Osteoblast (primary cell): ENCODE data around the gene NFS1.

DNA sequence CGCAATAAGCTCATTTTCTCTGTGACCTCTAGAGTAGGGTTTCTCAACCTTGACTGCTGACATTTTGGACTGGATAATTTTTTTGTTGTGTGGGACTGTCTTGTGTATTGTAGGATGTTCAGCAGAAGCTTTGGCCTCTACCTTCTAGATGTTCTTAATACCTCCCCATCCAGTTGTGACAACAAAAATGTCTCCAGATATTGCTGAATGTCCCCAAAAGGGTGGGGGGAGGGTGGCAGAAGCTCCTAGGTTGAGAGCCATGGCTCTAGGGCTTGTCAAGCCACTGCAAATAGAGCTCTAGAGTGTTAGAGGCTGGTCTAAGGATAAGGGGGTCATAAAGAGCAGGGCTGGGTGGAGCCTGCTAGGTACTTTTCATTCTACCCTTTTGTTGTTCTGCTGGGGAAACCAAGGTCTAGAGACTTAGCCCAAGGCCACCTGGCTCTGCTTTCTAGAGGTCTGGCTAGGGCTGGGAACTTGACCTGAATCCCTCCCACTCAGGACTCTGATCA is 13.5 kb downstream of the CHMP4B start:
- CAGE, long polyA plus RNA = no peak
- RRBS = no CpG with 5 or more reads among the region's 1 CpG

DNA sequence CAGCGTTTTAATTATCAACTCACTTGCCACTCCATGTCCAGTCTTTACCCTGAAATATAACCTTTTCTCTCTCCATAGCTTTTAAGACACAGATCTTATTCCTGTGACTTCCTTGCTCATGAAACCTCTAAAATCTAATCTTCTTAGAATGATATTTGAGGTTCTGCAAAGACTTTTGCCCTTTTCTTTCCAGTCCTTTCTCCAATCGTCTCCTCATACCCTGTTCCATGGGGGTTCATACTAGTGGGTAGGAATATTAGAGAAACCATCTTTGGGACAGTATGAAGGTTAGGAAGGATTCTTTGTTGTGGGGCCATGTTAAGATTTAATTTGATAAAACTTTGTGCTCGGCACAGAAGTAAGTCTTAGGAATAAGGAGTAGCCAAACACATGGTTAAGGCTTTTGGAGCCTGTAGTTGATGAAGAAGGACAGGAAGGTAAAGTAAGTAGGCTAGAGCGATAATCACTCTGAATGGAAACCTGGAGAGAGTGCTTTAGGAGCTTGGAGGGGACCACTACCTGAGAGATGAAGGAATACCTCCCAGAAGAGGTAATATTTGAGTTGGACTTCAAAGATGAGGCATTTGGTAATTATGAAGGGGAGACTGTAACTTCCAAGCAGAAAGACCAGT is 49.8 kb downstream of the RALY start:
- CAGE, long polyA plus RNA = no peak
- RRBS = no CpG with 5 or more reads among the region's 4 CpGs

DNA sequence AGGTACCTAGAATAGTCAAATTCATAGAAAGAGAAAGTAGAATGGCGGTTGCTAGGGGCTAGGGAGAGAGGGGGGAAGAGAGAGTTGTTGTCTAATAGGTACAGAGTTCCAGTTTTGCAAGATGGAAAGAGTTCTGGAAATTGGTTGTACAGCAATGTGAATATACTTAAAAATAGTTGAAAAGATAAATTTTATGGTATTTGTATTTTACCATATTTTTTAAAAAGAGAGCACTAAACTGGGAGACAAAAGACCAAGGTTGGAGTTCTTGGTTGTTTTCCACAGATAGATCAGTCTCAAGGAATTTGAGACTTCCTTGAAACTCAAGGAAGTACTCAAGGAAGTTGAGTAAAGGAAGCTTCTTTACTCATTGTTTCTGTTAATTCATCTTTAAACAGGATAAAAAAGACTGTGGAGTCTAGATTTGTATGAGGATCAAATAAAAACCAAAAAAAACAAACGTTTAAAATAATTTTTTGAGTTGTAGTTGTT is 9.6 kb upstream of the EIF2S2 start:
- CAGE, long polyA plus RNA = no peak
- RRBS = no CpG with 5 or more reads among the region's 2 CpGs

DNA sequence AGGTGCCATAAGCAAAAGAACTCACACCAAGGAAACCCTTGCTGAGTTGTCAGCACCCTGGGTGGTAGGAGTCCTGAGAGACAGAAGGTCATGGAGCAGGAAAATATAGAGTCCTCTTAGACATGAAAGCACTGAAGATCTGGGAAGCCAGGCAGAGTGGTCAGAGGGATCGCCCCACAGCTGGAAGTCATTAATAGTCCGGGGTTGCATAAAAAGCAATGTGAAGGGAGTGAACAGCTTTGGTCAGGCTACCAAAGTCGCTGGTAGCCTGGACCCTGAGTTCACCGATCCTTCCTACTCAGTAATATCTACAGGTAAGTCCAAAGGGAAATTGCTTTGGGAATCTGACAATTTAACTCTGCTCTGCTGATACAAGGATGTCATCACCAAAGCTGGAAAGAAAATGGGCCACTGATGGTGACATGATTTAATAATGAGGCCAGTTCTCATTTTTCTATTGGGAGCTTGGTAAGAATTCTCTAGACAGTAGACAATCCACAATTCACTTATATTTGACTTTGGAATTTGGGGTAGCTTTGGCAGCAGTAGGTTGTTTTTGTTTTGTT is 54.9 kb upstream of the ASIP start:
- CAGE, long polyA plus RNA = no peak
- RRBS = no CpG with 5 or more reads among the region's 4 CpGs

GRCh38 chr20:34282770-34283035 is 20.5 kb downstream of the AHCY start:
- CAGE, long polyA plus RNA = no peak
- RRBS = no CpG with 5 or more reads among the region's 3 CpGs

DNA sequence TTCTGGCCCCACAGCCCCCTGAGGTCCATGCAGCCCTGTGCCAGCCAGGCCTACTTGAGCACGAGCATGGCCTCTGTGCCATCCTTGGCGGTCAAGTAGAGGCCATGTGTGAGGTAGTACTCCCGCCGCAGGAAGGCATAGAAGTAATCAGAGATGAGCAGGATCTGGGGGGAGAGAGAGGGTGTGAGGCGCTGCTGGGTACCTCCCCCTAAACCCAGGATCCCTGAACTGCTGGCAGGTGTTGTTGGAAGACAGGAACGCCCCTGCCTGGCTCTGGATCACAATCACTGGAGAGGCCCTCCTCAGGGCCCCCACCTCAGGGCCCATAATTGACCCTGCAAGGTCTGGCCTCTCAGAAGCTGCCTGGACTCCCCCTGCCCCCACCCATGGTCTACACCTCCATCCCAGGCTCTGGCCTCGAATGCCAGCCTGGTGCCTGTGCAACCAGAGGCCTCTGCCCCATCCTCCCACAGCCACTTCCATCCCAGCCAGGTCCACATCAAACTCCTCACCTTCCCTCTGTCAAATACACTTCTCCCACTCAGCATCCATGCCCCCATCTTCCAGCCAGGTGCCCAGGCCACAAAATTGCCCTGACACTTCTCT is 2.4 kb downstream of the MAP1LC3A start:
- CAGE, long polyA plus RNA = no peak
- RRBS = no CpG with 5 or more reads among the region's 7 CpGs

DNA sequence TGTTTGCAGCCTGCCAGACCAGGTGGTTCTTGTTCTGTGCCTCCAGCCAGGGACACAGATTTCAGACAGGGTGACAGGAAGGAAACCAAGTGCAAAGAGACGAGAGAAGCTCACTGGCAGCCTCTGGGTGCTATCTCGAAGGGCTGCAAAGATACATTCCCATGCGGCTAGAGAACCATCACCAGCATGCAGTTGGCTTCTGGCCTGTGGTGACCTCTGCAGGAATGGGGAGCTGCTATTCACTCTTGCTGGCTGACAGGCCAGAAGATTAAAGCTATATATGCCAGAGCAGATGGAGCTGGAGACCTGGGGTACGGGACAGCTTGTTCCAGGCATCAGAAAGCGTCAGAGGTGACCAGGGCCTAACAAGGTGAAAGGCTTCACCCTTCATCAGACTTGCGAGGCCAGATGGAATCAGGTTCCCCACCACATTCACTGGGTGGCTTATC is 20.0 kb downstream of the MAP1LC3A start:
- CAGE, long polyA plus RNA = no peak
- RRBS = no CpG with 5 or more reads among the region's 6 CpGs

DNA sequence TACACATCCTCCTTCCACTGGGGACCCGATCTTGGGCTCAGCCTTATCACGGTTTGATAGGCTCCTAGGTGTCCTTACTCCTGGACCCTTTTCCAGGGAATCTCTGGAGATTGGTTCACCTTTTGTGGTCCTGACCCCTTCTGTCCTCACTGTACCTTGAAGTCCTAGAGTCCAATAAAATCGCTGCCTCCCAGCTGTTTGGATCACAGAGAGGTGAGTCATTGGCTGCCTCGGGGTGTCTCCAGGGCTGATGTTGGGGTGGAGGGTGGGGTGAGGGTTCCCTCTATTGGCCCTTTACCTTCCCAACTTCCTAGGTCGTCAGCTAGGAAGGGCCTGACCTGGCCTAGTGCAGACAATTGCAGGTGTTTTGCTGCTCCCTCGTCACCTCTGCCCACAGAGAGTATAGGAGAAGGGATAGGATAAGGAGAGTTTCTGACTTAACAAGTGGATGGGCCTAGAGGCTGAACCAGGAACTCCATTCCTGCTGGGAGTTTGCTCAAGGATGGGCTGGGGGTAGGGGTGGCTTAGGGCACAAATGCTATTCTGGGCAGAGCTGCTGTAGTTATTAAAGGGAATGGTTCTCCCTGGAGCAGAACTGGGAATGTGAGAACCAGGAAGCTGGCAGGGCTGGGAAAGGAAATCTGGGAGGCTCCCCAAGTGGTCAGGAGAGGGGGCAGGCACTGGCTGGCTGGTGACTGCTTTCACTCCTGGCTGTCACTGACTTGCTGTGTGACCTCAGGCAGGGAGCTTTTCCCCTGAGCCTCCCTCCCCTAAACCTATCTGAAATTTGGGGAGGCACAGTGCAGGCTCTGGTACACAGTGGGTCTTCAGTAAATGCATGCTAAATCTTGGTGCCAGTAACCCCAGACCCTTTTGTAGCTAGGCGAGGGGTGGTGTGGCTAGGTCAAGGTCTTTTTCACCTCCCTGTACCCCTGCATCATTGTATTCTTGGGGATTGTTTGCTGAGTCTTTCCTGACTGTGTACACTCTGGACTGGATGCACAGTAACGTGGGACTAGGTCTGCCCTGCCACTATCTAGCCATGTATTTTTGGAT is 1.4 kb downstream of the TP53INP2 start:
- CAGE, long polyA plus RNA = no peak
- RRBS = no CpG with 5 or more reads among the region's 8 CpGs

GRCh38 chr20:34713175-34713720 is 9.1 kb downstream of the TP53INP2 start:
- CAGE, long polyA plus RNA = no peak
- RRBS = no CpG with 5 or more reads among the region's 2 CpGs

GRCh38 chr20:34791548-34792104 is 33.8 kb downstream of the NCOA6 start:
- CAGE, long polyA plus RNA = no peak

DNA sequence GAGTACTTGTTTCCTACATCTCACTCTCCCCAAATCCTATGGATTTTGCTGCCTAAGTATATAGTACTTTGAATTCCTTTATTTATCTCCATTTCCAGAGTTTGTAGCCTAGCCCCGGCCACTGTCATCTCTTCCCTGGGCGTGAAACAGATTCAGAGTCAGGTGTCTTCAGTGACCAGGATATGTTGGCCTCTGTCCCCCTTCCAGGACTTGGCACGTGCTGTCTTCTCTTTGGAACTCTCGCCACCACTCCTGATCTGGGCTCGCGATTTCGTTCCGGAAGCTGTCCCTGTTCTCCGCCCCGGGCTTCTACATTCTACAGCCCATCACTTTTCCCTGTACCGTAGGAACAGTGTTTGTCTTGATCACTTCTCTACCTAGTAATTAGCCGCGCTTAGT is 771 bp downstream of the GSS start:
- CAGE, long polyA plus RNA = no peak
- RRBS = no CpG with 5 or more reads among the region's 13 CpGs

GRCh38 chr20:34985658-34986473 is 30.2 kb downstream of the MYH7B start:
- CAGE, long polyA plus RNA = no peak
- RRBS = no CpG with 5 or more reads among the region's 22 CpGs

- CAGE, long polyA plus RNA = no peak
- RRBS = no CpG with 5 or more reads among the region's 18 CpGs
Measured at GRCh38 chr20:34986751-34987407, 31.2 kb downstream of the MYH7B start.

DNA sequence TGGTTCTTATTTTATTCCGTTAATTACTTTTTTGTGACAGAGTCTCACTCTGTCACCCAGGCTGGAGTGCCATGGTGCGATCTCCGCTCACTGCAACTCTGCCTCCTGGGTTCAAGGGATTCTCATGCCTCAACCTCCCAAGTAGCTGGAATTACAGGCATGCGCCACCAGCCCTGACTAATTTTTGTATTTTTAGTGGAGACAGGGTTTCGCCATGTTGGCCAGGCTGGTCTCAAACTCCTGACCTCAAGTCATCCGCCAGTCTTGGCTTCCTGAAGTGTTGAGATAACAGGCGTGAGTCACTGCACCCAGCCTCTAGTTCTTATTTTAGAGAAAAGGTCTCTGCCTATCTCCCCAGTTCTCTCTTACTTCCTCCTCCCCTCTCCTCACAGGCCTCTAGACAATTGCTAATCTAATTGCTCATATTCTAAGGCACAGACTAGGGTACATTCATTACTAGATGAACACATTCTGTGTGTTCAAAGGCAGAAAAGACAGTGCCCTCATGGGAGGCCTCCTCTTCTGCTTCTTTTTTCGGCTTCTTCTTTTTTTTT is 27.0 kb downstream of the EDEM2 start:
- CAGE, long polyA plus RNA = no peak
- RRBS = no CpG with 5 or more reads among the region's 8 CpGs

GRCh38 chr20:35146344-35146778 is 775 bp downstream of the EDEM2 start:
- CAGE, long polyA plus RNA = no peak
- RRBS = 6% methylated on average over 5 of the region's 13 CpGs

GRCh38 chr20:35224527-35225129 is 1.9 kb upstream of the MMP24 start:
- CAGE, long polyA plus RNA = no peak
- RRBS = no CpG with 5 or more reads among the region's 8 CpGs

DNA sequence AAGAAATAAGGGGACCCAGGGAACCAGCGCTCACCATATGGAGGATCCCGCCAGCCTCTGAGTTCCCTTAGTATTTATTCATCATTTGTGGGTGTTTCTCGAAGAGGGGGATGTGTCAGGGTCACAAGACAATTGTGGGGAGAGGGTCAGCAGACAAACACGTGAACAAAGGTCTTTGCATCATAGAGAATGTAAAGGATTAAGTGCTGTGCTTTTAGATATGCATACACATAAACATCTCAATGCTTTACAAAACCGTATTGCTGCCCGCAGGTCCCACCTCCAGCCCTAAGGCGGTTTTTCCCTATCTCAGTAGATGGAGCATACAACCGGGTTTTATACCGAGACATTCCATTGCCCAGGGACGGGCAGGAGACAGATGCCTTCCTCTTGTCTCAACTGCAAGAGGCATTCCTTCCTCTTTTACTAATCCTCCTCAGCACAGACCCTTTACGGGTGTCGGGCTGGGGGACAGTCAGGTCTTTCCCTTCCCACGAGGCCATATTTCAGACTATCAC is 15.6 kb downstream of the MMP24OS start:
- CAGE, long polyA plus RNA = no peak
- RRBS = no CpG with 5 or more reads among the region's 13 CpGs

DNA sequence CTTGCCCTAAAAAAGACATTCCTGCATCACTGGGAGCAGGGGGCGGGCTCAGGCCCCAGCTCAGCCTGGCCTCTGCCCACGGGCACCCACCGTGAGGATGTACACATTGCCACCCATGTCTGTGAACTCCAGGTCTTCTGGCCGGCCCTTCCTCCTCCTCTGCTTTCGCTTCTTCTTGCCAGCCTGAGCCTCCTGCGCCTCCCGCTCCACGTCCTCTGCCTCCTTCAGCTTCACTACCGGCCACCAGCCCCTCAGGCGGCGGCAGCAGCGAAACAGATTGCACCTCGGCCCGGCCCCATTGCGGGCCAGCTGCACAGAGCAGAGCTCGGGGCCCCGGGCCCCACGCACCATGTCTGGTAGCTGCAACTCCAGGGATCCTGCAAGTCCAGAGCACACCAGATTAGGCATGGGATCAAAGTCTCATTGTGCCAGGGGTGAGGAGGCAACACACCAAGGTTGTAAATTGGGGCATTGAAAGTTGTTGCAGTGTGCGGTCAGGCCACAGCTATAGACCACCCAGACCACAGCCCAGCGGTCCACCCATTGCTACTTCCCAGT is 17.5 kb downstream of the ERGIC3 start:
- CAGE, long polyA plus RNA = no peak
- RRBS = 93% methylated on average over 9 of the region's 20 CpGs

DNA sequence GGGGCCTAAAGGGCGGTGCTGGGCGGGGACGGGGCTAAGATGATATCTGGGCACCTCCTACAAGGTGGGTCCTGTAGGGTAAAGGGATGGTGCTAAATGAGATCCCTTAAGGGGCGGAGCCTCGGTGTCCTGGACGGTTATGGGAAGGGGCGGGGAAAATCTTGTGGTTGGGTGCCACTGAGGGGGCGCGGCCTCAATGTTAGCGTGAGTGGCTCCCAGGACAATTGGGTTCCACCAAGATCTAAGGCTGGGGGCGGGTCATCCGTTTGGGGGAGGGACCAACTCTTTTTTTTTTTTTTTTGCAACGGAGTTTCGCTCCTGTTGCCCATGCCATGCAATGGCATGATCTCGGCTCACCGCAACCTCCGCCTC is 706 bp downstream of the SPAG4 start:
- CAGE, long polyA plus RNA = no peak
- RRBS = no CpG with 5 or more reads among the region's 17 CpGs

DNA sequence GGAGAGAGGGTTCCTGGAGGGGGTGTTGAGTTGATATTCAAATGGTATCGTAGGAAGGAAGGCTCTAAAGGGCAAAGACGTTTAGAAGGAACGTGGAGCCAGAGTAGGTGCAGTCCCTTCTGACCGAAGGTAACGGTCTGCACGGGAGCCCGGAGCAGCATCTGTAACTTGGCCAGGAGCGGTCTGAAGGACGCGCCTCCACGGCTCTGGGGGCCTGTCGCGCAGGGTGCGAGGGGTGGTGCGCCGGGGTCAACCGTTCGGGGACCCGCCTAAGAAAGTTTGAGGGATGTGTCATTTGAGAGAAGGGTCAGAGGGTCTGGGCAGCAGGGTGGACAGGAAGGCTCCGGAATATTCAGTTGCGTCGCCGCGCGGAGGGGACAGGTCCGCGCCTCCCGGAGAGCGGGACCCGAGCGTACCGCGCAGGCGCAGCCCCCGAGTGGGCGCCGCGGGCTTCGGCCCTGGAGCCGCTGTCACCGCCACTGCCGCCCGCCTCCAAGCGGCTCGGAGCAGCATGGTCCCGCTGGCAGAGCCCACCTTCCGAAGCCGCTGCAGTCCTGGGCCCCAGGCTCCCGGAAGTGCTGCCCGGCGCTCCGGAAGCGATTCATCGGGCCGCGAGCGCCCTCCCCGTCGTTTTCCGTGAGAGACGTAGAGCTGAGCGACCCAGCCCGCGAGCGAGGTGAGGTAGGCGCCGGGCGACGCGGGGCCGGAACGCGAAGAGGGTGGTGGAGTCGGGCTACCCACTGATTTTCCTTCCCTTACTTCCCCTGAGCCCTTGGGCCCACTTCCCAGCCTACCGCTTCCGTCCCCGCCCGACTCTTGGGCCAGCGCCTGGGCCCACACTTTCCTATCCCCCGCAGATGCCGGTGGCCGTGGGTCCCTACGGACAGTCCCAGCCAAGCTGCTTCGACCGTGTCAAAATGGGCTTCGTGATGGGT is at the start of gene NFS1:
TSS of gene NFS1 (minus strand) at position 577 of the 935 bp plus-strand sequence.
- CAGE, long polyA plus RNA = start-site peak on the plus strand centred at position 632 of the sequence, 37 bp wide, 92 and 82 reads in 2 replicates
- RRBS = 1% methylated on average over 36 of the region's 86 CpGs